ENCODE data around the genes GAPT and RAB3C.

DNA sequence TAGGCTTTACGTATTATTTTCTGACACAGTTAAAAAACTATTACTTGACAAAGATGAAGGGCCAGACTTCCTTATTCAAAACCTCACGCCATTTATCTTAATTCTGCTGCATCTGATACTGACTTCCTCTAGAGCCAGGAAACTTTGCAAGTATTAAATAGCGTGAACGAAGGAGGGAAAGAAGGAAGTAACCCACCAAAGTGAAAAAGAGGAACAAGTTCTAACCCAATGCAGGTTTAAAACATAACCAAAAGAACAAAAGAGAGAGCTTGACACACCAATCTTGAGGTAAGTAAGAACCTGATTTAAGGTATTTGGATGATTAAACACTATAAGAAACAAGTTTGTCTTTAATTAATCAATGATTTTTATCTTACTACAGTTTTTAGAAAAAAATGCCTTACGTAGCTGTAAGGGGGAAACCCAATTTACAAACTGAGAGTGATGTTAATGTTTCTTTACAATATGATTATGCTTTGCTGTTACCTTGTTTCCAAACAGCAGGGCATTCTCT, at the start of gene GAPT:
GAPT (plus strand) TSS at position 182 of the 514 bp plus-strand sequence.
- RRBS, result no CpG with 5 or more reads among the region's 5 CpGs

- RRBS, result 0% methylated on average over 4 of the region's 60 CpGs
These were observed at the start of gene RAB3C for GRCh38 chr5:58582616-58583749. TSS of gene RAB3C (plus strand) at chr5:58583075.

DNA sequence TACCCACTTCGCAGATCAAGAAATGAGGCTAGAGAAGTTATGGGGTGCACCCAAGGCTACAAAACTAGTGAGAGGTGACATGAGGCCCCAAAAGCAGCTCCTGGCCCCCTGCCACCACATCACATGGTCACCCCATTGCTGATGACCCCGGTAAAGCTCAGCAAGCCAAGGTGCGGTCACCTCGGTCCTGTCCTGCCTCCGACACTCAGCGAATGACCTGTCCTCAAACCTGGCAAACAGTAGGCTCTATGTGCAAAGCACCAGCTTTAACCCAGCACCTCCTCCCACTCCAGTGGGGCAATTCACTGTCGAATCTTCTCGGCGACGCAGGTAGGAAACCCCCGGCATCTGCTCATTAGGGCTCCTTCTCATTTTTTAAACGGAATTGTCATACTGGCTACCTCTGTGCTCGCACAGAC, 307.4 kb downstream of the RAB3C start:
- RRBS, result no CpG with 5 or more reads among the region's 13 CpGs

DNA sequence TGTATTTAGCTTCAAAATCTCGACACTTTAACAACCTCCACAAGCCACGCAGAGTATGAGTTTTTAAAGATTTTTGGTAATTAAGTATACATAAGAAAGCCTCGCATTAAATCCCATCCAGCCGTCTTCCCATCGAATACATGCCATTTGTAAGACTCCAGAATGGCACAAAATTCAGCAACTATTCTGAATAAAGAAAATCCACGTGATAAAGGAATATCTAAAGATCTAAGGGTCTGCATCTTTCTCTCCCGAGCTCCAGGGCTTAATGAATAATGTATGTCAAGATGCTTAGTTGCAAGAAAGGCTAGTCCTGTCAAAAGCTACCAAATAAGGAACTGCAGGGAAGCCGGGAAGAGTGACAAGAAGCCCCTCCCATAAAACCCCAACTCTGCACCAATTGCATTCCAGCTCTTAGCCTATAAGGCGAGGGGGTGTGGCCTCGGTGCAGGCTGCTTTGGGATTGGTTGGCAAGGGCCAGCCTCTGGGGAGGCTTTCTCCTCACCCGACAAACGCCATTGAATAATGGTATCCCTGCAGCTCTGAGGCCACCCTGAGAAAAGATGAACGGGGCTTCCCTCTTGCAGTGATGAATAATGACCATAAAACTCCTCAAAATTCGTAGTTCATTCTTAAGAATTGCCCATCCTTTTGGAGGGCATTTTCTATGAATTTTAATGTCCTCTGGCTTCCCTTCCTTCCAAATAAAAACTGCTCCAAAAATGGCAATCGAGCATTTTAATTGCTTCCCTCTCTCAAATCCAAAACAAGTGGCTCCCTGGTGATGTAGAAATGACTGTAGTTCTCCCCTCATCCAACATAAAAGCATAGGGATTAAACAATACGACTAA, 416.9 kb downstream of the RAB3C start:
- RRBS, result no CpG with 5 or more reads among the region's 16 CpGs

DNA sequence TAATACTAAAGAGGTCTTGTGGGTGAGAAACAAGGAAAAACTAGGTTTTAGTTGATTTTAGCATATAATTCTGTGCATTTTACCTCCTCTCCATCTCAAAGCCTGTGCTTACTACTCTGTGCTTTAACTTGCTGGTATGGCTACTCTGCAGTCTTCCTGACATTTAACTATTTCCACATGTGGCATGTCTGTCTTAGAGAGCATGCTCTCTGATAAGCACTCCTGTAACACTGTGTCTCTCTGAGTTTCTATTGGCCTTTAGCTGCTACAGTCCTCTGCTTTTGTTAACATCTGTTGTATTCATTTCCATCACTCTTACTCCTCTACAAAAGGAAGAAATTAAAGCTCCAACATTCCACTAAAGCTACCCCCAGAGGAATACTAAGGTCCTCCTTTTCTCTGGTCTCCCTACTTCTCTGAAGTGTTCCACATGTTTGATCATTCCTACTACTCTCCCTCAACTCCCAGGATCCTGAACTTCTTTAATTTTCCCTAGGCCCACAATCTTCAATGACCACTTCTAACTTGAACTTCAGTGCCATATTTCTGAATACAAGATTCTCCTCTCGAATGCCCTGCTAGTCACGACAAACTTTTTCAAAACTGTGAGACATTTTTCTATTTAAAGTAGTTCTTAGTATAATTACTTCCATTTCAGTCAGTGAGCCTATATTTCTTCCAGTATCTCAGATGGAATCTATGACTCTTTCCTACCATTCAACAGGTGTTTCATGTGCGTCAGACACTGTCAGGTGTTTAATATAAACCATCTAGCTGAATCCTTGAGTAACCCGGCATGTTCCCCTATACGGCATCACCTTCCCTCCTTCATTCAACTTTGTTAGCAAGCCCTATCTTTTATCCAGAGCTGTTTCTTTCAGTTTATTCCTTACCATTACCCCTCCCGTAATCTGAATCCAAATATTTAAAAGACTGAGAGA, 418.6 kb downstream of the RAB3C start:
- RRBS, result no CpG with 5 or more reads among the region's 6 CpGs

- RRBS, result no CpG with 5 or more reads among the region's 3 CpGs
These were observed 575.3 kb downstream of the RAB3C start for GRCh38 chr5:59158076-59158759.

- RRBS, result no CpG with 5 or more reads among the region's 7 CpGs
These were observed 576.1 kb downstream of the PDE4D start for GRCh38 chr5:59317272-59318028.

DNA sequence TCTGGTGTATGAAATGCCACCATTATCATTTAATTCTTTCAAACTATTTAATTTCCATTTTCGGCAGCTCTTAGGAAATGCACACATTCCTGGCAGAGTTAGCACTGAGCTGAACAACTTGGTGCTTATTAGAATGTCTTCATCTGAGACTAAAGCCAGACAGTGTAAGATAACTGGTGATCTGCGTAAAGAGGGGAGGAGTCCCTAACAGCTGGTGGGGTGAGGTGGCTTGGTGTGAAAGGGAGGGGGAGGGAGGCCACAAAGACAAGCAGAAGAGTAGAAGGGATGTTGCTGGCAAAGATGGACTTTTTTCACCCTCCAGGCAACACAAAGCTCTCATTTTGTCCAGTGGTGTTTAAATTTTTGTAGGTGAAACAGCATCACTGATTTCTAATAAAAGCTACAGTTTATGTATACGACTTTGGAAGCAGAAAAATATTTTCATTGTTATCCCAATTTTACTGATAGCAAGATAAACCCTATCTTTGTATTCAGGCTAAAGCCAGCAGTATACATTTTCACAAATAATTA, 535.0 kb downstream of the PDE4D start:
- RRBS, result no CpG with 5 or more reads among the region's 3 CpGs

DNA sequence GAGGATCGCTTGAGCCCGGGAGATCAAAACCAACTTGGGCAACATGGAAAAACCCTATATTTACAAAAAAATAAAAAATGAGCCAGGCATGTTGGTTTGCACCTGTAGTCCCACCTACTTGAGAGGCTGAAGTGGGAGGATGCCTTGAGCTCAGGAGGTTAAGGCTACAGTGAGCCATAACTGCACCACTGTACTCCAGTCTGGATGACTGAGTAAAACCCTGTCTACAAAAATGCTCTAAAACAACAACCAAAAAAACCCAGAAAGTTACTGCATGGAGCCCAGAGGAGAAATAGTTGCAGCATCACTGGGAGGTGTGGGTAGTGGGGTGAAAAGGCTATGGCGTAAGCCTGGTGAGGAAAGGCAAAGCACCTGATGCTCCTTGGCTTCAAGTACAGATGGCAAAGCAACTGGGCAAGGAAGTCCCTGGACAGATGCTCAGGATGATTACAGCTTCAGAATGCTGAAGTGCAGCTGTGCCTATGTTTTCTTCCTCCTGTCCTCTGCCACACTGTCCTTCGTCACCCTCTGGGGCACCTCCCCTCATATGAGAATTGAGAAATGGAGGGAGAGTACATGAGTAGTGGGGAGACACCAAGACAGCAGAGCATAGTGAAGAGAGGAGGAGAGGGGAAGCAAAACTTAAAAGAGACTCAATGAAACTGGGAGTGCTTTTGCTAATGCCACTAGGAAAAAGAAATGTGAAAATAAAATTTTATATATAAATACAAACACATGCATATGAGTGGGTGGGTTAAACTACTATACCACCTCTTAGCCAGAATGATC, 328.0 kb downstream of the PDE4D start:
- RRBS, result no CpG with 5 or more reads among the region's 4 CpGs

DNA sequence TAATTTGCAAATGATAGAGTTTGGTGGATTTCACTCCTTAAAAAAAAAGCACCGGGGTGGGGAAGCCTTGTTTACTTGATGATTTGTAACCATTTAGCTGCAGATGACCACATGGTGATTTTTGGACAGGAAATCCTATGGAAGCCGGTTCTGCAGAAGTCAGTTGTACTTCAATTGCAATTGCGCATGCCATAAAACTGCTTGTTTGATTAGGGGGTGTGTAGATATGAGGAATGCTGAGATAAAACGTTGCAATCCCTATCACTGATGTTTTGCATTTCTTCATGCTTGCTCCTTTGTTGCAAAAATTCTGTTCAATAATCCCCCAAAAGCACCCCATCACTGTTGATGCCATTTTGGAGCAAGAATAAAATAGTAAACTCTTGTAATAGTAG, 305.6 kb downstream of the PDE4D start:
- RRBS, result 38% methylated on average over 1 of the region's 4 CpGs

- RRBS, result no CpG with 5 or more reads among the region's 1 CpG
These were observed 276.5 kb downstream of the PDE4D start for GRCh38 chr5:59617131-59617343.

- RRBS, result 4% methylated on average over 5 of the region's 41 CpGs
These were observed 125.2 kb downstream of the PDE4D start for GRCh38 chr5:59767947-59769094.

DNA sequence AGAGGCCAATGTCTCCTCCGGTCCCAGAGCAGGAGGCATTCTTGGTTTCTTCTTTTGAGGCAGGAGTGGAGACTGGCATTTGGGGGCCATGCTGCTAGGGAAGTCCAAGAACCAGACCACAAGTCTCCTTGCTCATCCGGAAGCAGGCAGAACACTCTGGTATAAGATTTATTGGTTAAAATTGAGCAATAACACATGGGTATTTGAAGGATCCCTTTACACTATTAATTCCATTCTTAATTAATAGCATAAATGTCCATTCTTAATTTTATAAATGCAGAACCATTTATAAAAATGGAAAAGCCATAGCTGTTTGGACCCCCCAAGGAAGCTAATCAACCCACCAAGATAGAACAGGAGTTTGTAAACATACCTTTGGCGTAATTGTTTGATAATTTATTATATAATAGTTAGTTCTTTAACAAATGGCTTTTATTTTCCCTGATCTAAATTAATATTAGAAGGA, 239.3 kb downstream of the DEPDC1B start:
- RRBS, result no CpG with 5 or more reads among the region's 3 CpGs

- RRBS, result no CpG with 5 or more reads among the region's 21 CpGs
These were observed 211.9 kb downstream of the DEPDC1B start for GRCh38 chr5:60487872-60488748.

- RRBS, result no CpG with 5 or more reads among the region's 1 CpG
These were observed 92.6 kb downstream of the SMIM15 start for GRCh38 chr5:61069734-61070048.

DNA sequence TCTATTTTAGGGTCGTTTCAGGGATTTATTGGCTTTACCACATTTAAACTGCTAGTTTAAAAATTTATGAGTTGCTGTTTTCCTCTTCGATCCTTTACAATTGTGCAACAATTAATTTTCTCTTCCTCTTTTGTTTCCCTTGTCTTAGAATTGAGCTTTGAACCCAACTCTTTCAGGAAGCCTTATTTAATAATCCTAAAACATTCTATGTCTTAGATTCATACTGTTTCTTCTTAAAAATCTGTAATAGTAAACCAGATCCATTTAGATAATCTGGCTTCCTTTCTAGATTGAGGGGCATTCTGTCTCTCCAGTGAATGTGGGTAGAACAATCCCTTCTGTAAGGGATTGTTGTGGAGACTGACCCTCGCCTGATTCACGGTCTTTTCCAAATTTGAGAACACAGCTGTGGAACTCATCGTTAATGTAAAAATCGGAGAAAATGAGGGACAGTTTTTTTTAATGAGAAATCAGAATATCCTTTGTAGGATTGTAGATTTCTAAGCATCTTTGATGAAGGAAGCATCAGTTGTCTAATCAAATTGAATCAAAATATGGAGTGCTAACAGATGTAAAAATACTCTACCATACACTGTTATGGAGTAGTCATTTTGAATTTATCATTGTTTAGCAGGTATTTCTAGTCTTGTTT, 16.6 kb downstream of the ZSWIM6 start:
- RRBS, result no CpG with 5 or more reads among the region's 6 CpGs

GRCh38 chr5:61441576-61441928, 109.5 kb downstream of the ZSWIM6 start:
- RRBS, result no CpG with 5 or more reads among the region's 5 CpGs

- RRBS, result no CpG with 5 or more reads among the region's 4 CpGs
These were observed 164.2 kb downstream of the ZSWIM6 start for GRCh38 chr5:61496204-61496666.

DNA sequence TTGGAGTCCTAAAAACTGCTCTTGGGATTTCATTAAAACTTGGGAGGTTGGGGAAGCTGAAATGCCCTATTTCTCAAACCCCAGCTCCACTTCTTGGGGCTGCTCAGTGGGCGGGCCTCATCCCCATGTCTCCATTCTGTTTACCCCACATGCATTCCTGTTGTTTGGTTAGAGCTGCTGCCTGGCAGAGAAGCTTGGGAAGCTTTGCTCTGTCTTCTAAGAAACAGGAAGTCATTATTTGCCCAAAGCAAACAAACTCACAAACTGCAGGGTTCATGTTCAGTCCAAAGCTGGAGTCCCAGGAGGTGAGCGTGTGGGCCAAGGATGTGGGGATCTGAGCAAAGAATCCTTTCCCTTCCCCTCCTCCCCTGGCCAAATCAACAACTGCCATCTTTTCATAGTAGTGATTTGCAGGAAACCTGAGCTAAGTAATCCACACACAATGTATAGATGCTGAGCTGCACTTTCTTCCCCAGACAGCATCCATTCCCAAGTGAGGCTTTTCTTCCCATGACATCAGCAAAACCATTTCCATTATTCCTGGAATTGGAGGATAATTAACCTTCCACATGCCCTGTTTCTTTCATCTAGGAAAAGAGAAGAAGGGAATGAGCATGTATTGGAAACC, 267.8 kb downstream of the ZSWIM6 start:
- RRBS, result no CpG with 5 or more reads among the region's 2 CpGs

- RRBS, result no CpG with 5 or more reads among the region's 11 CpGs
These were observed 288.9 kb downstream of the ZSWIM6 start for GRCh38 chr5:61620722-61621652.